Bronchus fibroblast of lung (primary cell): ENCODE results near the gene DDX1.

DNA sequence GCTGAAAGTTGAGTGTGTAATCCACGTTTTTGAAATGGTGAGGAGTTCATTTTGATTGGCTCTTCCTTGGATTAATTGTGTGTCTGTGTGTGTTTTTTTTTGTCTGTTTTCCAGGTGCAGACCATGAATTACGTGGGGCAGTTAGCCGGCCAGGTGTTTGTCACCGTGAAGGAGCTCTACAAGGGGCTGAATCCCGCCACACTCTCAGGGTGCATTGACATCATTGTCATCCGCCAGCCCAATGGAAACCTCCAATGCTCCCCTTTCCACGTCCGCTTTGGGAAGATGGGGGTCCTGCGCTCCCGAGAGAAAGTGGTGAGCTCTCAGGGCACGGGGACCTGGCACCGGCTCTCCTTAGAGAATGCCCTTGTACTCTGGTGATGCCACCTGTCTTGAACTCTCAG lies 19.0 kb downstream of the LPIN1 start:
- RAMPAGE, long total RNA = no peak

GRCh38 chr2:11767518-11768123 lies 21.2 kb downstream of the LPIN1 start:
- RAMPAGE, long total RNA = no peak

GRCh38 chr2:12008722-12009076 lies 262.3 kb downstream of the LPIN1 start:
- RAMPAGE, long total RNA = no peak

- RAMPAGE, long total RNA = no peak
These were observed 310.9 kb downstream of the LPIN1 start for GRCh38 chr2:12057187-12057946.

GRCh38 chr2:12428473-12428912 lies 288.2 kb upstream of the TRIB2 start:
- RAMPAGE, long total RNA = no peak

- RAMPAGE, long total RNA = no peak
These were observed 14.8 kb upstream of the TRIB2 start for GRCh38 chr2:12701789-12702385.

GRCh38 chr2:12714728-12715501 lies 1.8 kb upstream of the TRIB2 start:
- RAMPAGE, long total RNA = no peak

- RAMPAGE, long total RNA = no peak
These were observed 16.0 kb downstream of the TRIB2 start for GRCh38 chr2:12732602-12733304.

GRCh38 chr2:12844436-12845038 lies 127.8 kb downstream of the TRIB2 start:
- RAMPAGE, long total RNA = no peak

DNA sequence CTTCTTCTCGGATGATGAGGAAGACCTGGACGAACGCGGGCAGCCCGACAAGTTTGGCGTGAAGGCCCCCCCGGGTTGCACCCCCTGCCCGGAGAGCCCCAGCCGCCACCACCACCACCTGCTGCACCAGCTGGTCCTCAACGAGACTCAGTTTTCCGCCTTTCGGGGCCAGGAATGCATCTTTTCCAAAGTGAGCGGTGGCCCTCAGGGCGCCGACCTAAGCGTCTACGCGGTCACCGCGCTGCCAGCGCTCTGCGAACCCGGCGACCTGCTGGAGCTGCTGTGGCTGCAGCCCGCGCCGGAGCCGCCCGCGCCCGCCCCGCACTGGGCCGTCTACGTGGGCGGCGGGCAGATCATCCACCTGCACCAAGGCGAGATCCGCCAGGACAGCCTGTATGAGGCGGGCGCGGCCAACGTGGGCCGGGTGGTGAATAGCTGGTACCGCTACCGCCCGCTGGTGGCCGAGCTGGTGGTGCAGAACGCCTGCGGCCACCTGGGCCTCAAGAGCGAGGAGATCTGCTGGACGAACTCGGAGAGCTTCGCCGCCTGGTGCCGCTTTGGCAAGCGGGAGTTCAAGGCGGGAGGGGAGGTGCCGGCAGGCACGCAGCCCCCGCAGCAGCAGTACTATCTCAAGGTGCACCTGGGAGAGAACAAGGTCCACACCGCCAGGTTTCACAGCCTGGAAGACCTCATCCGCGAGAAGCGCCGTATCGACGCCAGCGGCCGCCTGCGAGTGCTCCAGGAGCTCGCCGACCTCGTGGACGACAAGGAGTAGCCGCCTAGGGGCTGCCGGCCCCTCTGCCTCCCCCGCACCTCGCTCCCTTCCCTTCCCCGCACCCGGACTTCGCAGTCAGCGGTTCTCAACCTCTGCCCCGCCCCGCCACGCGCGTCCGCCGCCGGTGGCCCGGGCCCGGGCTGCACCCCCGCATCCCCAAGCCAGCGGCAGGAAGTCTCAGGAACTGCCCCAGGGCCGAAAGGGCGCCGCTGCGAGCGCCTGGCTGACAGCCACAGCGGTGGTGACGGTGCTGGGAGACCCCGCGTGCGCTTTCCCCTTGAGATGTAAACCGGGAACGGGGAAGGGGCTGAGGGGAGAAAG lies 1.9 kb downstream of the LRATD1 start:
- RAMPAGE, long total RNA = no peak

GRCh38 chr2:15591412-15592737 lies at the start of gene DDX1:
Gene DDX1, plus strand, starts transcription at chr2:15591868.
- RAMPAGE, long total RNA = start-site peak on the plus strand at chr2:15591865-15591925, 594 and 631 reads in 2 replicates

- RAMPAGE, long total RNA = no peak
These were observed 39.0 kb downstream of the DDX1 start for GRCh38 chr2:15630713-15631070.

DNA sequence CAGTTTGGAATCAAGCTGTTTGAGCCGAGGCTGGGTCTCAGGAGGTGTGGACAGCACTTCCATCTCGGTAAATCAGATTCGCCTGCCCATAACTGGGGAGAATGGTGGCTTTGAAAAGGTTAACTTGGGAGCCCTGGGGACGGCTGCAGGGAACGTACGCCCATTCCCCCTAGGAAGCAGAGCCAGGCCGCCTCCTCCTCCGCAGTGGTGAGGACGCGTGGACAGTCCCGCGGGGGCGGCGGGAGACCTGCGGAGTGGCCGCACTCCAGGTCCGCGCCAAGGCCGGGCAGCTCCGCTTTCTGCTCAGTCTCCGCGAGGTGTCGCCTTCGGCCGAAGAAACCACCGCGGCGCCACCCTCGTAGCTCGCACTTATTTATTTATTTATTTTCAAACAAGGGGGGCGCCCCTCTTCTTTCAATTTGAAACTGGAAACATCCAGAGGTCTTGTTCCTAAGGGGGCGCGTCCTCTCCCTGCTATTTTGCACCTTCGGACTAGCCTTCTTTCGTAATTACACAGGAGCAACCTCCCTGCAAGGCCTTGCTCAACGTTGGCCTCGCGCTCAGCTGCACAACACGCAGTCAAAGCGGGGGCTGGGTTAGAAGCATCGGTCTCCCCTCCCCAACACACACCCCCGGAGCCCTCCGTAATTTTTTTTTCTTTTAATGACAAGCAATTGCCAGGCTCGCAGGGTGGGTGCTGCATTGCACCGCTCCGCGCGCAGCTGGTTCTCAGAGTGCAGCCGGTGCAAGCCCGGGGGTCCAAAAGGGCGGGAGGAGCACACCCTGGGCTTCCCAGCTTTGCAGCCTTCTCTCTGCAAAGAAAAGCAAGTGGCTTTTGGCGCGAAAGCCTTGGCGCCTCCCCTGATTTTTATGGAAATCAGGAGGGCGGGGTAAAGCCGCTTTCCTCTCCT lies 555 bp upstream of the MYCN start:
- RAMPAGE, long total RNA = no peak

GRCh38 chr2:16094044-16094630 lies 153.8 kb downstream of the MYCN start:
- RAMPAGE, long total RNA = no peak

- RAMPAGE, long total RNA = no peak
These were observed 162.6 kb downstream of the MYCN start for GRCh38 chr2:16102789-16103601.

DNA sequence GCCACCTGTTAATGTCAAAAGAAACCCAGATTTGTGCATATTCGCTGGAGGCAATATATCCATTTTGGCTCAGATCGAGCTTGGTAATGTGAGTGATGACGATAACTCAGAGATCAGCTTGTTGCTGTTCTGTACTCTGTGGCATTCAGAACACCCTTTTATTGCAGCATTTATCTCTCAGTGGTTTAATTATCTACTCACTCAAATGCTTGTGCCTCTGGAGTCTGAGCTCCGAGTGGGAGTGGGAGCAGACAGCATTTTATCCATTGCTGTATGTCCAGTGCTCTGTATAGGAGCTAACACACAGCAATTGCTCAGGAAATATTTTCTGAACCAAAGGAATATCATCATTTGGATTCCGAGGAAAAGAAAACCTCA lies 183.6 kb downstream of the MYCN start:
- RAMPAGE, long total RNA = no peak

DNA sequence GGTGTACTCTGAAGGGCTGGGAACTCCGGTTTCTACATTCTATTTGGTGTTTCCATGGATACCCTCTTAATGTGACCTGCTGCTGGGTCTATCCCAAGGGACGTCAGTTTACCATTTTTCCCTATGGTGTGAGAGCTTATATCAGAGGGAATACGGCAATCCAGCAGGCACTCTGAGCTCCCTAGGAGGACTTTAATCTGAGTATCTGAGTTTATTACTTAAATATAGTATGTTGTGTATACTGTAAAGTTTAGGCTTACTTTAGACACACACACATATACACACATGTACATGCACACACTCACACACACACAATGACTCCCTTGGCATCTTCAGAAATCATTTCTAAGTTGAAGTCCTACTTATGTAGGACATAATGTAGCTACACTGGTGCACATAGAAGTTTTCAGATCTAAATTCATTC lies 74.0 kb downstream of the CYRIA start:
- RAMPAGE, long total RNA = no peak

GRCh38 chr2:16628167-16629108 lies 37.2 kb downstream of the CYRIA start:
- RAMPAGE, long total RNA = no peak

GRCh38 chr2:16647425-16648325 lies 18.0 kb downstream of the CYRIA start:
- RAMPAGE, long total RNA = no peak

GRCh38 chr2:16653035-16653583 lies 12.5 kb downstream of the CYRIA start:
- RAMPAGE, long total RNA = no peak